Monocyte (primary cell): ENCODE results near the genes IGLON5, VSIG10L, NKG7, C19orf84 and ZNF480.

- PRO-cap, 2 experiments = no peak in any of the 2 experiments
These were observed at the start of gene IGLON5 for GRCh38 chr19:51311207-51312219. Gene IGLON5, plus strand, starts transcription at chr19:51311644.

GRCh38 chr19:51341664-51342507 is at the start of gene VSIG10L:
Gene VSIG10L, minus strand, starts transcription at chr19:51342139.
- PRO-cap, 2 experiments = no peak in any of the 2 experiments

DNA sequence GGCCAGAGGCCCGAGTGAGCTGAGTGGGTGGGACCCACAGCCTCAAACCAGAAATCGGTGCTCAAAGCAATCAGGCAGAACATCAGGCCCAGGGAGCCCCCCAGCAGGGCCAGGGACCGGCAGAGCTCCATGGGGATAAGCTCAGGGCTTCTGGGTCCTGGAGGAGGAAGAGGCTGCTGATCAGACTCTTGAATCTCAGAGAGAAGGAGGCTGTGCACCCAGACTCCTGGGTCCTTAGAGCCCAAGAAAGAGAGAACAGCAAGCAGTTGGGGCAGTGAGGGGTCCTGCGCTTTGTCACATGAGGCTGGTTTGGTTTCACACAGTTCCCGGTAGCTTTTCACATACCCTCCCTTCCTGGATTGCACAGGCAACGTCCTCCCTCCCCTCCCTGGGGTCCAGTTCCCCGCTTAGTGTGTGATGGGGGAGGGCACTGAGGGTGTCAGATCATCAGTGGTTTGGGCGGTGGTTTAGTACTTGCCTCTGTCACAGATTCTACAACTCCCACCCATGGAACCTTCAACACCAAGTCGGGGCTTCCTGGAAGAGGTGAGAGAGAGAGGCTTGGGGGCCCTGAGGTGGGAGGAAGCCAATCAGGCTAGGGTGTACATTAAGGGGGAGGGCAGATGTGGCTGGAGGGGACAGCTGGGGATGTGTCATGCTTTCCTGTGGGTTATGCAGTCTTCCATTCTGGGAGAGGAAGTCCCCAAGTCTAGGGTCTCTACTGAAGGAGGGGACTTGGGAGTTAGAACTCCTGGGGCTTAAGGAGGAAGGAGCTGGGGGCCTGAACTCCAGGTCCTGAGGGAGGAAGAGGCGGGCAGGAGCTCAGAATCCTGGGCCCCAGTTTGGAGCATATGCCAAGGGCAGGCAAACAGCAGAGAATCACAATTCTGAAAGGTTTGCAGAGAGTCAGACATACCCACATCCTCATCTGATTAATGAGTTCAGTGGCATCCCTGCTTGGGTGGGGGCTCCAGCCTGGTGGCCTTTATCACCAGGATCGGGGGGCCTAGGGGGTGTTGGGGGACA is at the start of gene NKG7:
Gene NKG7, minus strand, starts transcription at position 250 of the 1,026 bp plus-strand sequence.
- PRO-cap, 2 experiments = no peak in any of the 2 experiments

GRCh38 chr19:51390394-51391106 is at the start of gene C19orf84:
Gene C19orf84, minus strand, starts transcription at chr19:51390591.
- PRO-cap, 2 experiments = peak in 1 of 2 experiments; most common plus-strand start chr19:51390664 (in 1)

- PRO-cap, 2 experiments = no peak in any of the 2 experiments
These were observed 2.0 kb upstream of the SIGLEC8 start for GRCh38 chr19:51460107-51460796.

GRCh38 chr19:51724301-51725016 is 668 bp upstream of the HAS1 start:
- PRO-cap, 2 experiments = no peak in any of the 2 experiments

DNA sequence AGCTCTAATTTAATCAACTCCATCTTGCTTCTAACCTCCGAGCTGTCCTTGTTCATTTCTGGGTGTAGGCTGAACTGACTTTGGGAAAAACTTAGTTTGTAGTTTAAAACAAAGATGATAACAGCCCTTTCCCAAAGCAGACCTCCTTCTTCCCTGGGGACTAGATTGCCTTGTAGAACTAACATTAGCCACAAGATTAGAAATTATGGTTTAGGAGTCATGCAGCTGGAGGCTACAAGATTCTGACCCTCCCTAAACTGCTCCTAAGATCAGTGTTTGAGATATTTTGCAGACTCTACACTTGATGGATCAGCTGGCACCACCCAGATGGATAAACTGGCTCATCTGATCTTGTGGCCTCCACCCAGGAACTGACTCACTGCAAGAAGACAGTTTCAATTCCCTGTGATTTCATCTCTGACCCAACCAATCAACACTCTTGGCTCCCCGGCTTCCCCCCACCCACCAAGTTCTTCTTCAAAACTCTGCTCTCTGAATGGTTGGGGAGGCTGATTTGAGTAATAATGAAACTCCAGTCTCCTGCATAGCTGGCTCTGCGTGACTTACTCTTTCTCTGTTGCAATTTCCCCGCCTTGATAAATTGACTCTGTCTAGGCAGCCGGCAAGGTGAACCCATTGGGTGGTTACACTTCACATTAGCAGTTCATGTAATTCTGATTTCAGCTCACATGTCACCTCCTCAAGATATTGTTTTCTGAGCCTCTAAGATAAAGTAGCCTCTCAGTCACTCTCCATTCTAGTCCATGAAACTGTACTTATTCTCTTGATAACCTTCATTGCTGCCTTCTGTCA is 10.0 kb upstream of the FPR3 start:
- PRO-cap, 2 experiments = peak in 2 of 2 experiments; most common plus-strand start position 599 of the sequence (in 2); most common minus-strand start position 278 of the sequence (in 2)

DNA sequence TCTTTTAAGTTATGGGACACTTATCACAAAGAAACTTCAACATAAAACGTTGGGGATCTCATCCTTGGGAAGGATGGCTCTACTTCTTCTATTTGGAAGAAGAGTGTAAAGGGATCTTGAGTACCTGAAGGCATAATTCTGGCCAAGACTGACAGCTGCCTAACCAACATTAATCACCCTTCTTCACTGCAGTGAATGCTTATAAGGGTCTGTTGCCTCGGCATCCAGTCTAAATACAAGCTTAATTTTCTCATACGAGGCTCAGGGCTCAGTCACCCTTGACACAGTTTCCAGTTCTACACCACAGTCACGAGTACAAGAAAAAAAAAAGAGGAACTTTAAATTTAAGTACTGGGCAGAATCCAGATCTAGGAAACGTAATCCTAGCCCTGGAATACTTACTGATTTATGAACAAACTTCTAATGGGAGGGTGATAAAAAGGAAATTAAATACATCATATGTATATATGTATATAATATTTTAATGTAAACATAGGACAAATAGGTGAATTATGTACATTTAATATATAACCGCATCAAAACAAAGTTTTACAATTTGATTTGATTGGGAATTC is 9.1 kb downstream of the FPR3 start:
- PRO-cap, 2 experiments = no peak in any of the 2 experiments

GRCh38 chr19:51806826-51807704 is 12.1 kb downstream of the FPR3 start:
- PRO-cap, 2 experiments = no peak in any of the 2 experiments

GRCh38 chr19:51927622-51927861 is 270 bp downstream of the ZNF613 start:
- PRO-cap, 2 experiments = no peak in any of the 2 experiments

DNA sequence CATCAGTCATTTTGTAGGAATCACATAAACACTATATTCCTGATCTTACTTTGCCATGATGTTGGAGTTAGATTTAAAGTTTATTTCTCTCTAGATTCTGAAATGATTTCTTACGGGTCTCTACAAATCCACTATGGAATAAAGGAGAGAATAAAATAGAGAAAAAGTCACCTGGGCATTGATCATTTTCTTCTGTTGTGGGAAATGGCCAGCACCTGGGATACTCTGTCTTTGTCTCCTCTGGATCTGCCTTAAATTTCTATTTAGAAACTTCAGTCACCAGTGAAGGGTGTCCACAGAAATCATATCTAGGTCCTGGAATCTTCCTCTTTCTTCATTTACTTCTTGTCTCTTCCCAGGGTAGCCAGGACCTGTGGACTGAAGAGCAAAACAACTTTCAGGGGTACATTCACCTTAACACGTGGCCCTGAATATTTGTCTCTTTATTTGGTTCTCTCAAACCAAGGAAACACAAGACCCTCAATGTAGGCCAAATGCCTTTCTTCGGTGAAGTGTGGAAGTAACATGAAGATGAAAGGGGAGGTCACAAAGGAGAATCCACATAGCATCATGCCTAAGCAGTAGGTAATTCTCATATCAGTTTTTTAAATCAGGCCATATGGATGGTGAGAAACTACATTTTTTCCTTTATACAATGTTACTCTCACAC is 1.8 kb downstream of the ZNF432 start:
- PRO-cap, 2 experiments = no peak in any of the 2 experiments

- PRO-cap, 2 experiments = no peak in any of the 2 experiments
These were observed 16.3 kb upstream of the ZNF841 start for GRCh38 chr19:52111599-52112565.

- PRO-cap, 2 experiments = no peak in any of the 2 experiments
These were observed 938 bp upstream of the PPP2R1A start for GRCh38 chr19:52188763-52189465.

DNA sequence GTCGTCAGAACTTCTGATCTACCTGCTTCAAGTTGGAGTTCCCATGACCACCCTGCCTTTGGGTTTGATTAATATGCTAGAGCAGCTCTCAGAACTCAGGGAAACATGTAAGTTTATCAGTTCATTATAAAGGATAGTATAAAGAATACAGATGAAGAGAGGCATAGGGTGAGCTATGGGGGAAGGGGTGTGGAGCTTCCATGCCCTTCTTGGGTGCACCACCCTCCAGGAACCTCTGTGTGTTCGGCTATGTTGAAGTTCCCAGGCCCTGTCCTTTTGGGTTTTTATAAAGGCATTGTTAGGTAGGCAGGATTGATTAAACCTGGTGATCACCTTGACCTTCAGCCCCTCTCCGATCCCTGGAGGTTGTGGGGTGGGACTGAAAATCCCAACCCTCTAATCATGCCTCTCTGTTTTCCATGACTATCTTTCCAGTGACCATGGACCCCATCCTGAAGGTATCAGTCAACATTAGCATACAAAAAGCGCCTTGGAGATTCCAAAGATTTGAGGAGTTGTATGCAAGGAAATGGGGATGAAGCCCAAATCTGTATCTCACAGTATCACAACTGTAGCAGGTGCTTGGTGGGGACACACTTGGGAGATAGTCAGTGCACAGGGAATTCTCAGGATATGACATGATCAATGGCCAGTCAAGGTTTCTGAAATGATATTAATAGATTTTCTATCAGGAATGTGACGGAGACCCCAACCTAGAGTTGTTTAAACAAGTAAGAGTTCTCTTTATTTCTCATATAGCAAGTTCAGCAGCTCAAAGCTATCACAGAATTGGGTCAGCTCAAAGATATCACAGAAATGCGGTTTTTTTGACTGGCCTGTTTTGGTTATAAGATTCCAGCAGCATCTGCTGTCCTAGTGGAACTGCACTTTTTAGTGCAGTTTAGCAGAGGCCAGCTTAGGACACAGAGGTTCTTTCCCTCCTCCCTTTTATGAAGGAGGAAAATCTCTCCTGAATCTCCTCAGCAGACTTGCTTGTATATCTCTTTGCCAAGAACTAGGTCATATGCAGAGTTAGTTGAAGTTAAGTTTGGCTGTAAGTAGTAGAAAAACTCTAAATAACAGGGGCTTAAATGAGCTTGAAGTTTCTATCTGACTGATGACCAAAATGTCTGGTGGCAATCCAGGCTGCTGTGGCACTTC is 6.1 kb downstream of the PPP2R1A start:
- PRO-cap, 2 experiments = no peak in any of the 2 experiments

DNA sequence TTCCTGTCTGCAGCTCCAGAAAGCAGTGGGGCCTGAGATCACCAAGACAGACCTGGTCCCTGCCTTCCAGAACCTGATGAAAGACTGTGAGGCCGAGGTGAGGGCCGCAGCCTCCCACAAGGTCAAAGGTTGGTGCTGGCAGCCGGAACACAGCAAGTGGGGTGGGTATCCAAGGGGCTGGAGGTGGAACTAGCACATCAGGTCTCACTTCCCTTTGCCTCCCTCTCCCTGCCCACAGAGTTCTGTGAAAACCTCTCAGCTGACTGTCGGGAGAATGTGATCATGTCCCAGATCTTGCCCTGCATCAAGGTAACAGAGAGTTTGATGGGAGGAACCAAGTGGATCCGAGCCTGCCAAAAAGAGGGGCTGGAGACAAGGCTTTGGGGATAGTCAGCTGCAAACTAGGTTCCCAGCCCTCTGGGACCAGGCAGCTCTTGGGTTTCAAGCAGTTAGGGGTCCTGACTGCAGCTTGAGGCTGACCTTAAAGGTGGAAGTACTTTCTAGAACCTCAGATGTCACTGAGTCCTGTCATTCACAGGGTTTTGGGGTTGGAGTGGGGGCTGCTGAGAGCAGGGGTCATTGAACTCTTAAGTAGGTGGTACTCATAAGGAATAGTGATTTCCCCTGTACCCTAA is 26.0 kb downstream of the PPP2R1A start:
- PRO-cap, 2 experiments = peak in 1 of 2 experiments; most common plus-strand start position 213 of the sequence (in 1)

- PRO-cap, 2 experiments = no peak in any of the 2 experiments
These were observed 36.2 kb downstream of the PPP2R1A start for GRCh38 chr19:52226071-52226424.

- PRO-cap, 2 experiments = peak in 1 of 2 experiments; most common plus-strand start chr19:52231302 (in 1)
These were observed 38.4 kb upstream of the ZNF766 start for GRCh38 chr19:52230876-52231517.

GRCh38 chr19:52291790-52292795 is 4.9 kb upstream of the ZNF480 start:
- PRO-cap, 2 experiments = no peak in any of the 2 experiments

GRCh38 chr19:52297093-52297388 is at the start of gene ZNF480:
Gene ZNF480, plus strand, starts transcription at chr19:52297169.
- PRO-cap, 2 experiments = peak in 2 of 2 experiments; most common plus-strand start chr19:52297179 (in 2)

- PRO-cap, 2 experiments = no peak in any of the 2 experiments
These were observed 3.0 kb downstream of the ZNF480 start for GRCh38 chr19:52299802-52300464.